IMR-90 (cell line): ENCODE measurements around the gene FAM209A.

- RRBS = no CpG with 5 or more reads among the region's 7 CpGs
CAGE:
- cytosol, long polyA plus RNA = no peak
- long polyA plus RNA = no peak
- nucleus, long polyA plus RNA = no peak
Measured at GRCh38 chr20:52001093-52001441, 190.5 kb downstream of the ZFP64 start.

DNA sequence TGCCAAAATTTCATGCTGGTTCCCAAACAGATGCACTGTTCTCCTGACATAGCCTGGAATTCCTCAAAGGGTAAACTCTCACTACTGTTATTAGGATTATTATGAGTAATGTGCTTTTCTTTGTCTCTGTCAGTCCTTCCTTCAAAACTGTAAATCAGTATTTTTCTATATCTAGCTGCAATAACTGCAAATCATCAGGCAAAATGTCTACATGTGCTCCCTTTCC, 185.7 kb downstream of the ZFP64 start:
CAGE:
- cytosol, long polyA plus RNA = no peak
- long polyA plus RNA = no peak
- nucleus, long polyA plus RNA = no peak

GRCh38 chr20:52946043-52946475, 26.1 kb upstream of the TSHZ2 start:
- RRBS = no CpG with 5 or more reads among the region's 2 CpGs
CAGE:
- cytosol, long polyA plus RNA = no peak
- long polyA plus RNA = no peak
- nucleus, long polyA plus RNA = no peak

- RRBS = no CpG with 5 or more reads among the region's 1 CpG
CAGE:
- cytosol, long polyA plus RNA = no peak
- long polyA plus RNA = no peak
- nucleus, long polyA plus RNA = no peak
Measured at GRCh38 chr20:52948423-52948724, 23.8 kb upstream of the TSHZ2 start.

DNA sequence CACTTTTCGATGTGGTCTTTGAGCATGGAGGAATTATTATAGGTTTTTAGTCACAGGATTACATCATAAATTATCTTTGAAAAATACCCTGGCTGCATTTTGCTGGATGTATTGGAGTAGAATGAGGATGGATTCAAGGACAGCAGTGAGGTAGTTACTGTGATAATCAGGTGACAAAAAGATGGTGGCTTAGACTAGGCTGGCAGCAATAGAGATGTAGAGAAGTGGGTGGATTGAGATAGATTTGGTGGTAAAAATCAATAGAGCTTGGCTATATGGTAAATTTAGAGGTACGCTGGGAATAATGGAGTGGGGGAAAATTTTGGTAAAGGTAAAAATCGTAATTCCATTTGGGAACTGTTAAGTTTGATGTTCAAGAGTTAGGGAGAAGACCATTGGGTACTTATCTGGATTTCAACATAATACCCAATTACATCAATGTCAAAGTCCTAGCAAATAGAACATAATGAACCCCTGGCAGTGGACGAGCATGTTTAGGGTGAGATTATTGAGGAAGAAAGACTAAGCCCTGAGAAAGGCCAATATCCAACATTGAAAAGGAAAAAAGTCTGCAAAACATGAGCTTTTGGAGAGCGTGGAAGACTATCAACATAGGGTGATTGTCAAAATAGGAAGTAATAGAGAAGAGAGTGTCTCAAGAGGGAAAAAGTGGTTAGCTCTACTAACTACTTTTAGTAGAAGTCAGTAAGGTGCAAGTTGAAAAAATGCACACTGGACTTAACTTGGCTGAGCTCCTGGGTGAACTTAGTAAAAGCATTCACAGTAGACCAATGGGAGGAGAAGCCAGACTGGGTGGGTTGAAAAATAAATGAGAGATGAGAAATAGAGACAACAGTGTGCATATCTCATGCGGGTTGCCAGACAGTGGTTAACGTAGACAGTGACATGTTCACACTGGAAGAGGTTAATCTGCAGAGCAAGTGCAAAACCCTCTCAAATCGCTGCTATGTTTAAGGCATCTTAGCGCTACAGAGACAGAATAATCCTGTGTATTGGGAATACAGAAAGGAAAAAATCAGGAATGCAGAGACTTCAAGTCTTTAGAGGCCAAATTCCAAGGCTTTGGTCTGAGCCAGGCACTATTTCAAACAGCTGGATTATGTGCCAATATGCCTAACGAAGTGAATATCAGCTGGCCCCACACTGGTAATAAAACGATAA, 106.7 kb downstream of the TSHZ2 start:
- RRBS = no CpG with 5 or more reads among the region's 11 CpGs
CAGE:
- cytosol, long polyA plus RNA = no peak
- long polyA plus RNA = no peak
- nucleus, long polyA plus RNA = no peak

- RRBS = no CpG with 5 or more reads among the region's 7 CpGs
CAGE:
- cytosol, long polyA plus RNA = no peak
- long polyA plus RNA = no peak
- nucleus, long polyA plus RNA = no peak
Measured at GRCh38 chr20:53388148-53388705, 205.4 kb downstream of the ZNF217 start.

DNA sequence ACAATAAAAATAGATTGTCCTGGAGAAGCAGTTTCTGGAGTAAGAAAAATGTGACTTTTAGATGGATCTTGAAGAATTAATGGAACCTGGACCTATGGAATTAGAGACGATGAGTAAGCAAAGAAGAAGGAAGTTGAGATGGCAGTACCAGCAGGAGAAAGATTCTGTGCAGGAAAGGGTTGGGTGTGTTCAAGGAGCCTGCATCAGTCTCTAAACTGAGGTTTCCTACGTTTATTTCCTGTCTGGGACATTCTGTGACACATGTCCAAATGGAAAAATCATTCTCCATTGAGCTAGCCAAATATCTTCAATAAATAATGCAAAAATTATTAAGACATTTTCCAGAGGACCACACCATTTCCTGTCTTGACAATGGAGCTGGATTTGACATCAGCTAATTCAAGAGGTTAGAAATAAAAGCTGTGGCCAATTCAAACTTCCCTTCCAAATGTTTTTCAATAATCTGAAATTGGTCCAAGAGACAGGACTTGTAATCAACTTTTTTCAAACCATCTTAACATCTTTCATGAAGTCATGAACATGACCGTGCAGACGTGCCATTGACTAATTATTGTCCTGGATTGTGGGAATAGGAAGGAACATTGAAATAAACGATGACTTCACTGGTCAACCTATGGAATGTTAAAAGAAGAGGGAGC, 198.3 kb downstream of the ZNF217 start:
- RRBS = no CpG with 5 or more reads among the region's 5 CpGs
CAGE:
- cytosol, long polyA plus RNA = no peak
- long polyA plus RNA = no peak
- nucleus, long polyA plus RNA = no peak

DNA sequence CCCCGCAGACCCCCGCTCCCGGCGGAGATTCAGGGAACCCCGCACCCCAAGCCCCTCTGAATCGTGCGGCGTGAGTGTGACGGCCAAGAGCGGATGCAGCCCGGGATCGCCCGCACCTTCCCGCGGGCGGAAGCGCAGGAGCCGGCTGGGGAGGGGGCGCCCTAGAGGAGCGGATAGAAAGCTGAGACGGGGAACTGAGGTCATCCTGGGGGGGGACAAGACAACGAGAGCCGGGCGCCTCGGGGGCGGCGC, 273 bp downstream of the ZNF217 start:
- RRBS = no CpG with 5 or more reads among the region's 27 CpGs
CAGE:
- cytosol, long polyA plus RNA = no peak
- long polyA plus RNA = no peak
- nucleus, long polyA plus RNA = no peak

- RRBS = no CpG with 5 or more reads among the region's 5 CpGs
CAGE:
- cytosol, long polyA plus RNA = no peak
- long polyA plus RNA = no peak
- nucleus, long polyA plus RNA = no peak
Measured at GRCh38 chr20:53596975-53597534, 3.4 kb upstream of the ZNF217 start.

DNA sequence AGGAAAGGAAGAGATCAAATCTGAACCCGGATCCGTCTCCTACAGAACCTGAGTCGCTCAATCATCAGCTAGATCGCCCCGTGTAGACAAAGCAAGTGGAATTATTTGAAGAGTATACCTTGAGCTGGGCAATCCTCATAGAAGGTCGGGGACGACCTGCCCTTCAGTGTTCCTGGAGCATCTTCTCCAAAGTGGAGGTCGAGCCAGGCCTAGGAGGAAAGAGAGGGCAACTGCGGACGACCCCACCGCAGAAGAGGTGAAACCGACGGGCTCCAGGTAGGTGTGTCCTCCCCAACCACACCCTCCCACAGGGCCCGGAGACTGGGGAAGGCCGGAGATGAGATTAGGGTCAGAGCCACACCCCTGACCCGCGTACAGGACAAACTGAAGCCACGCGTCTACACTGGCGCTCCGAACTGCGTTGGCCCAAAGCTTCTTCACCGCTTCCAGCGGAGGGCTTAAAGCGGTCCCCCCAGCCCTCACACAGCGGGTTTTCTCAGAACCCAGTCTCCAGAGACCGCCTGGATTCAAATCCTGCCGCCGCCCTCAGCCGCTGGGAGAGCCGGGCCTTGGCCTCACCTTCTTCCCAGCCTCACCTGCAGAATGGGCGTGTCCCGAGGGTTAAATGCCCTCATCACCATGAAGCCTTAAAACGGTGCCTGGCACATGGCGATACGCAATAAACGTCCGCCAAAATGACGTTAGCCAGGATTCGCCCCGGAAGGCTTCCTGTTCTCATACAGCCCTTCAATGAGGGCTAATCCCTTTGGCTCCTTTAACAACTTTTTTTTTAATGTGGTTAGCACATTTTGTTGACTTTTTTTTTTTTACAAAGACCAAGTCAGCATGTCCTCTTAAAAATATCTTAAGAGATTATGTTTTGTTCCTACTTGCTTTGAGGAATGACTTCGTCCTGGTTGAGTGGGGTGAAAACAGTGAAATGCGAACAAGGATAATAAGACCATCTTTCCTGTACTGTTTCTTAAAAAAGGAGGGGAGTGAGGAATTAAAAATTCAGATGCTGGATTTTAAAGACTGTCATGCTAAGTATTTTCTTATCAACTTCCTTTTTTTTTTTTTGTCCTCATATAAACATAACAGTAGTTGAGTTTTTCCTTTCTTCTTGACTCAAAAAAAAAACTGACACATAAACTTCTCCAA, 15.0 kb upstream of the ZNF217 start:
- RRBS = 100% methylated on average over 1 of the region's 43 CpGs
CAGE:
- cytosol, long polyA plus RNA = no peak
- long polyA plus RNA = no peak
- nucleus, long polyA plus RNA = no peak

GRCh38 chr20:53835409-53836082, 234.8 kb downstream of the BCAS1 start:
- RRBS = no CpG with 5 or more reads among the region's 11 CpGs
CAGE:
- cytosol, long polyA plus RNA = no peak
- long polyA plus RNA = no peak
- nucleus, long polyA plus RNA = no peak

DNA sequence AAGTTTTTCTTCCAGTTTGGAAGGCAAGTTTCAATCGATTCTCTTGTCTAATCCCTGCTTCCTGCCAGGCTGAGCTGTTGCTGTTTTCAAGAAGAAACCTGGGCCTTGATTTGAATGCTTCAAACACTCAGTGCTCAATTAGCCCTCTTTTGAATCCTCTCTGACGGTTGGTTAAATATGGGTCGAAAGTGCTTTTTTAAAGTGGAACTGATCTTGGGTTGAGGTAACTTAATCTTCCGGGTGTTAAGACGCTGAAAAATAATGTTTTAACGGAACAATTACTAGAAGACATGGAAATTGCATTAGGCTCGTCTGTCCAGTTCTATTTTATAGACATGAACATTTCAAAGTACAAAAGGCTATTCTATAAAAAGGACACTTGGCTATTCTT, 203.2 kb downstream of the BCAS1 start:
- RRBS = no CpG with 5 or more reads among the region's 7 CpGs
CAGE:
- cytosol, long polyA plus RNA = no peak
- long polyA plus RNA = no peak
- nucleus, long polyA plus RNA = no peak

DNA sequence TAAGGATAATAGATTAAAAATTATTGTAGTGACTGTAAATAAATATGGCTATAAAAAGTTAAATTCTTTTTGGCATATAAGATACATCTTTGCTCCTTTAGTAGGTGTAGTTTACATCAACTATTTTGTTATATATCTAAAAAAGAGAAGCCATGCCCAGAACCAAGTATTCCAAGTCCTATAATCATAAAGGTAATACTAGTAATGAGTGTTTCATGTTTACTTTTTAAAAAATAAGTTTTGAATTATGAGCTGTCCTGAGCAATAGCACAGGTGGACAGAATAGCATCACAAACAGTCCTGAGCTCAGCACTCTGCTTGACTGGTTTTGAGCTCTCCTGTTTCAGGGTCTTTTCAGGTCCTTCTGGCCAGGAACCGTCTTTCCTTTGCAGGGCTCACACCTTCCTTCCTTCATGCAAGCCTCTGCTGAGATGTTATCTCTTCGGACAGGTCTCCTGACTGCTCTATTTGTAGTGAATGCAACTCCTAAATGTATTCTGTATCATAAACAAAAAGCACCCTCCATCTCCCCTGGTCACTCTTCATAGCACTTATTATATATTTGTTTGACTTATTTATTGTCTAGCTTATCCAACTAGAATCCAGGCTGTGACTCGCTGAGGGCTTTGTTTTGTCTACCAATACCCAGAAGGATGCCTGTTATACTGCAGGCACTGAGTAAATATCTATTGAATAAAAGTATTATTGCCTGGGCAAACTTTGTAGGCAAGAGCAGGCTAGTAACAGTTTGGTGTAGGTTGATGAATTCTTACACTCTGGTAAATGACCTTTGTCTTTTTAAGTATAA, 200.0 kb downstream of the BCAS1 start:
- RRBS = no CpG with 5 or more reads among the region's 3 CpGs
CAGE:
- cytosol, long polyA plus RNA = no peak
- long polyA plus RNA = no peak
- nucleus, long polyA plus RNA = no peak

DNA sequence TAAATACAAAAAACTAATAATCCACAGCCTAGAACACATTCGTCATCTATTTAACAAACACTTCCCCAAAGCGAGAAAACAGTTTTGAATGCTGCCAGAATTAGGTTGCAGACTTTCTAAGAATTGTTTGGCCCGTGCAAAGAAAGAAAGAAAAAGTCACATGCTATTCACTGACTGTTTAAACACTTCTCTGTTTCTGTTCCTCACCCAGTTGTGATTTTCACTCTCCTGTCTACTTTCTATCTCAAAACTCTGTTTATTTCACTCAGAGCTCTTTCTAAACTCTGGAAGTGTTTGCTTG, 52.5 kb downstream of the BCAS1 start:
- RRBS = no CpG with 5 or more reads among the region's 3 CpGs
CAGE:
- cytosol, long polyA plus RNA = no peak
- long polyA plus RNA = no peak
- nucleus, long polyA plus RNA = no peak

GRCh38 chr20:54107522-54108270, 37.3 kb upstream of the BCAS1 start:
- RRBS = 75% methylated on average over 2 of the region's 8 CpGs
CAGE:
- cytosol, long polyA plus RNA = no peak
- long polyA plus RNA = no peak
- nucleus, long polyA plus RNA = no peak

CAGE:
- cytosol, long polyA plus RNA = no peak
- long polyA plus RNA = no peak
- nucleus, long polyA plus RNA = no peak
Measured at GRCh38 chr20:54132461-54132882, 41.3 kb downstream of the CYP24A1 start.

- RRBS = no CpG with 5 or more reads among the region's 18 CpGs
CAGE:
- cytosol, long polyA plus RNA = no peak
- long polyA plus RNA = no peak
- nucleus, long polyA plus RNA = no peak
Measured at GRCh38 chr20:55074406-55074775, 599.0 kb downstream of the DOK5 start.

DNA sequence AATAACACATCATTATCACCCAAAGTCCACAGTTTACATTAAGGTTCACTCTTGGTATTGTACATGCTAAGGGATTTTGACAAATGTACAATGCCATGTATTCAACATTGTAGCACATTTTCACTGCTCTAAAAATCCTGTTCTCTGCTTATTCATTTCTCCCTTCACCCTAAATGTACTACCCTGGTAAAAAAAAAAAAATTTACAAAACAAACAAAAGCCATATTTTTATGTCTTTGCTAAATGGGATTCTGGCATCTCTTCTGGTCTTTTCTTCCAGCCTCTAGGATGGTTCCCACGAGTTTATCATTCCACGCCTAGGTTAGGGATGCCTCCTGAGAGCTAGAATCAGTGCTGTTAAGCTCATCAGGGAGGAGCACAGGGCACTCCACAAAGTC, 101.8 kb upstream of the MC3R start:
- RRBS = no CpG with 5 or more reads among the region's 2 CpGs
CAGE:
- cytosol, long polyA plus RNA = no peak
- long polyA plus RNA = no peak
- nucleus, long polyA plus RNA = no peak

DNA sequence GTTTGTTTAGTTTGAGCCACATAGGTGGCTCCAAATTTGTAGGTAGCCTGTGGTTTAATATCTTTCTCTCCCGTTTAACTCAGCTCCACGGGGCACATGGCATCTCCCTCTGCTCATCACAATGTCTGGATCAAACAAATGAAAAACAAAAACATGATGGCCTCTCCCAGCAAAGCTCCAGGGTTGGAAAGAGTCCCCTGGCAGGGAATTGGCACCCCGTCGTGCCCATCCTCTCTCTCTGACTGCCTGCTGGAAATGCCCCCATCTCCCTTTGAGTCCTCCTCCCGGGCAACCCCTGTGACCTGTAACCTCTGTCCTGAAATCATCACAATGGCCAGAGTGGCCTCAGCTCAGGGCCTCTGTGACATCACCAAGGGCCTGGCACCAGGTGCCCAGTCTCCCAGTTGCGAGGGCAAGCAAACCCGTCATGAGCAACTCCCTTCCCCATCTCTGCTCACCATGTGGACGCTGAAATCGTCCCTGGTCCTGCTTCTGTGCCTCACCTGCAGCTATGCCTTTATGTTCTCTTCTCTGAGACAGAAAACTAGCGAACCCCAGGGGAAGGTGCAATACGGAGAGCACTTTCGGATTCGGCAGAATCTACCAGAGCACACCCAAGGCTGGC, at the start of gene FAM209A:
Gene FAM209A, plus strand, starts transcription at position 395 of the 625 bp plus-strand sequence.
- RRBS = no CpG with 5 or more reads among the region's 13 CpGs
CAGE:
- cytosol, long polyA plus RNA = no peak
- long polyA plus RNA = no peak
- nucleus, long polyA plus RNA = no peak

DNA sequence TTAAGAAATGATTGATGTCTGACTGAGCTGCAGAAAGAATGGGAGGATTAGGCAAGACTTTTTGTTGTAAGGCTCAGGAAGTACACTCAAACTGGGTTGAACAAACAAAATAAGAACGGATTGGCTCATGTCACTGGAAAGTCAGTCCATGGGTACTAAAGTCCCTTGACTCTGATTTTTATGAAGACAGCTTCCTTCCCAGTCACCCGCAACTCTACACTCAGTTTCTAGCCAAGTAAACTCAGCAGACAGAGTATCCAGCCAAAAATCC, 136.5 kb downstream of the TFAP2C start:
- RRBS = no CpG with 5 or more reads among the region's 2 CpGs
CAGE:
- cytosol, long polyA plus RNA = no peak
- long polyA plus RNA = no peak
- nucleus, long polyA plus RNA = no peak